Neutrophil (primary cell): Measurements from ENCODE around the genes RFX4, PWP1 and FOXN4.

DNA sequence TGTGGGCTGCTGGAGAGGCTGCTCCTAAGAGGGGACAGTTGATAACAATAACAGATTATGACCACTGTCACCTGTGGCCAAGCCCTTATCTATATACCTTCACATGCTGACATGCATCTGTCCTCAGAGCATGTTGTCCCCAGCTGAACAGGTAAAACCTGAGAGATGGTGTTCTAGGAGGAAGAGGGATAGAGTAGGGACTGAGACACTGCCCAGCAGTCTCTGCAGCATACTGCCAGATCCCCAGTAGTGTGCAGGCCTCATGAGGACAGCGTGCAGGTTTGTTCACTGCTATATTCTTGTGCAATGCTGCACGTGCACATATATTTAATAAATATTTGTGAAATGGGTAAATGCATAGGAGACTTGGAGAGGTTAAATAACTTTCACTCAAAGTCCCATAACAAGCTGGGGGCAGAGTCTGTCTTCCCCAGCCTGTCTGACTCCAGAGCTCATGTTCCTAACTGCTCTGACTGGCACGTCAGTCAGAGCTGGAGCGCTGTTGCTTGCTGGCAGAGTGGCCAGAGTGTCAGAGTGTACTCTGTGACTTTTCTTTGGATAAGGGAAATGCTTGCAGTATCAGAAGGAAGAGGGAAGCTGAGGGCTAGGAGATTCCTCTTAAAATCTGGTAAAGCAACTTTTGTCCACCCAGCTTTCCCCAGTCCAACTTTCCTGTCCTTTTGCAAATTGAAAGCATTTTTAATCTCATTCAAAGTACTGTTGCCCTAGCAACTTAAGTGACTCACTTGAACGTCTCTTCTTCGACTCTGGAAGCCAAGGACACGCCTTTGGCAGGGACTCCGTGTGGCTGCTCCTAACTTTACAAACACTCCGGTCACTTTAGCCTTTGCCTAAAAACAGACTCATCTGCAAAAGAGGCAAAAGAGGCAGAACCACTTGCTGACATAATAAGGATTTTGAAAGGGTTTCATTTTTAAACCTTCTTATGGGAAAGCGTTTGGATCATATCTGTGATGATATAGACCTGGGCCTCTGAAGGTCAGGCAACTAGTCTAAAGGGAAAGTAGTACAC is 14.9 kb upstream of the POLR3B start:
- PRO-cap, result no peak

GRCh38 chr12:106345588-106346277 is 11.8 kb upstream of the POLR3B start:
- PRO-cap, result no peak

DNA sequence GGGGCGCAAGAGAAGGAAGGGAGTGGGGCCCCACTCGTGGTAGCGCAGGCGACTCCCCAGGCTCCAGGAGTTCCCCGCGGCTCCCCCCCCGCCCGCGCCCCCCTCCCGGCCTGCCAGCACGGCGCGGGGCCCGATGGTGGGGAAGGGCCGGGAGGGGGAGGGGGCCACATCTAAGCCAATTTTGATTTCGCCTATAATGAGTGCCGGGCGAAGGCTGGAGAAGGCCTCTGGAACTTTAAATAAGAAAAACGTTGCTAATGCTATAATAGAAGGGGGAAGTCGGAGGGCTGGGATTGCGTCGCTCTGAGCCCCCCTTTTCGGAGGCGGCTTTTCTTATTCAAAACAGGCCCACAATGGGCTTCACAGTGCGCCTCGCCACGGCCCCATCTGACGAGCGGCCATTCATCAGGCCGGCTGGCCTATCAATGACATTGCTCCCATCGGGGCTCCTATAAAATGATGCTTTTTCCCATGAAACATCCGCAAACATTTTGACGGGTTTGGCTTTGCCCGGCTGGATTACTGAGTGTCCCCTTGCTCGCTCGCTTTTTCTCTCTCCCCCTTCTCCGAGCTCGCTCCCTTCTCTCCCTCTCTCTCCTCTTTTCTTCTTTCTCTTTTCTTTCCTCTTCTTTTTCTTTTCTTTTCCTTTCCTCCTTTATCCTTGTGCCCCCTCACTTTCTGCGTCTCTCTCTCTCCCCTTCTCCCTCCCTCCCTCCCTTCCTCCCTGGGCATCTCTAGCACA is at the start of gene RFX4:
Gene RFX4 (plus strand): TSS at position 483 of the 742 bp plus-strand sequence.
- PRO-cap, result no peak

DNA sequence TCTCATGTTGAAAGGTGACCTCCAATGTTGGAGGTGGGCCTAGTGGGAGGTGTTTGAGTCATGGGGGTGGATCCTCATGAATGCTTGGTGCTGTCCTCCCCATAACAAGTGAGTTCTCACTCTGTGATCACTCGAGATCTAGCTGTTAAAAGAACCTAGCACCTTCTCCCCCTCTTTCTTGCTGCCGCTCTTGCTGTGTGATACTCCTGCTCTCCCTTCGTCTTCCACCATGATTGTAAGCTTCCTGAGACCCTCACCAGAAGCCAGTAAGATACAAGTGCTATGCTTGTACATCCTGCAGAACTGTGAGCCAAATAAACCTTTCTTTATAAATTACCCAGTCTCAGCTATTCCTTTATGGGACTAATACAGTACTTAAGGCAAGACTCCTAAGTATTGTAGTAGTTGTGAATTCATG is 59.3 kb downstream of the RIC8B start:
- PRO-cap, result no peak

GRCh38 chr12:106956499-106956960 is 823 bp downstream of the TMEM263 start:
- PRO-cap, result no peak

- PRO-cap, result no peak
These were observed 1.7 kb downstream of the MTERF2 start for GRCh38 chr12:106985117-106985804.

DNA sequence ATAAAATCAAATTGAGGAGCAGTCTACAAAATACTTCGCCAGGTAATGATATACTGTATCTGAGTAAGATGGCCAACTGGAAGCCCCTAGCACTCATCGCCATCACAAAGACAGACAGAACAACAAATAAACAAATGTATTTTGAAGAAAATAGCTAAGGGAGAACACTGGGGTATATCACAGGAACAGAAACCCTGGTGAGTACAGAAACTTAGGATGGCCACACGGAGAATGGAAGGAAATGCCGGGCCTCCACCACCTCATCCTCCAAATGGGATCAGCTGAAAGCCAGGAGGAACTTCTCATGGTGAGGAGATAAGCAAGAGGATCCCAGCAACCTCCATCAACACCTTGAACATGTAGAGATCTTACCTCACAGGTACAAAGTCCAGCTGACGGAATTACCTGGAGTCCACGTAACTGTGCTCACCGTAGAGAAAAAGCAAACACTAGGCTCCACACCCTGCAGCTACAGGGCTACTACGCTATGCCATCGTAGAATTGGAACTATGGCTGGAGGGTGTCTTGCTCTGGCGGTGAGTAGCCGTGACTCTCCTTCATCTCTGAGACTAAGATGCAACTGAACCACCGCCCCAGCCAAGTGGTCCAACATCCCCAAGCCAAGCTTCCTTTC is 50.7 kb downstream of the CRY1 start:
- PRO-cap, result no peak

- PRO-cap, result no peak
These were observed 19.2 kb downstream of the CRY1 start for GRCh38 chr12:107074034-107074752.

GRCh38 chr12:107110016-107110488 is 16.7 kb upstream of the CRY1 start:
- PRO-cap, result no peak

GRCh38 chr12:107320070-107320801 is 2.0 kb downstream of the ABTB3 start:
- PRO-cap, result no peak

GRCh38 chr12:107685379-107686457 is at the start of gene PWP1:
PWP1 (plus strand) TSS chr12:107685799.
- PRO-cap, result bidirectional peak, plus-strand start at chr12:107685812, minus-strand start at chr12:107685702; unidirectional peak, plus-strand start at chr12:107686133

- PRO-cap, result no peak
These were observed 69.6 kb downstream of the ASCL4 start for GRCh38 chr12:107843655-107844897.

DNA sequence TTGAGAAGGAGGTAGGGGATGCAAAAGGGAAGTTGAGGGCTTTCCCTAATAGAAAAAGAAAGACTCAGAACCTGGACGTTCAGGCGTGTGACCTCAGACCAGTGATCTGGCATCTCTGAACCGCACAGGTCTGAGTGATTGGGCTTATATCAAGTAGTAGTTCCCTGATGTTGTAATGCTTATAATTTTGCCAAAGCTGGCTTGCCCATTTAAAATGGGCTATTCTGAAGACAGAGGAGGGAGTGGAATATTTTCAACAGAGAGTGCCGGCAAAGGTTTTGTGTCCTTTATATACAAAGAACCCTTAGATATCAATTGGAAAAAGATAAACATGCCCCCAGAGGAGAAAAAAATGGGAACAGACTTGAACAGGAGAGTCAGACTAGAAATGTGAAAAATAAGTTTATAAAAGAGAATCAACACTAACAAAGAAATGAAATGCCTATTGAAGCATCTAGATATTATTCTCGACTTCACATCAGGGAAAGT is 1.1 kb downstream of the CMKLR1 start:
- PRO-cap, result no peak

DNA sequence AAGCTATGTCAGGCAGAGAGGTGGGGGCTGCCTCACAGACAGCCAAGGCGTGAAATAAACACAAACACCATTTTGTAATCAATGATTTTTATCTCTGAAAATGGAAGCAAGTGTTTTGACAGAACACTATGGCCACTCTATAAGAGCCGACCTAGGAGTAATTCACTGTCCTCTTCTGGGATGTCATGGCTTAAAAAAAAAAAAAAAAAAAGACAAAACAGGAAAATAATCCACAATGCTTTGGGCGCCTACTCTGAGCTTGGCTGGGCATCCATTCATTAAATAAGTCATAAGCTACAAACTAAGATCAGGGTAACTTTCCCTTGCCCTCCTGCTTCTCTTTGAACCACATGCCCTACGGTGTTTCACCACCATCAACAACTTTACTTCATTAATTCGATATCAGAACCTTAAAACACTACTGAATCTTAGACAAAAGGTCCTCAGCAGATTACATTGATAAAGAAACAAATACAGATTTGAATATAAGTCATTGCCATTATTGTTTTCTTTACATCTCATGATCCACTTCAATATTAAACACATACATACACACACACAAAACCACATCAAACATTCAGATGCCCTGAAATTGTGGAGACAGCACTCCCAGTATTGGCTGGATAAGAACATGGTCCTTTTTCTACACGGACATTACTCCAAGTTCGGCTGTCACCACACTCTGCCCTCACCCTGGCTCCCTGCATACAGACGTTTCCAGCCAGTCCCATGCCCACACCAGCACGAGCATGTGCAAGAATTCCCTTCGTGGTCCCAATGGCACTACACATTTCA is 11.5 kb upstream of the SELPLG start:
- PRO-cap, result no peak

- PRO-cap, result no peak
These were observed 13.4 kb upstream of the SELPLG start for GRCh38 chr12:108646789-108647742.

DNA sequence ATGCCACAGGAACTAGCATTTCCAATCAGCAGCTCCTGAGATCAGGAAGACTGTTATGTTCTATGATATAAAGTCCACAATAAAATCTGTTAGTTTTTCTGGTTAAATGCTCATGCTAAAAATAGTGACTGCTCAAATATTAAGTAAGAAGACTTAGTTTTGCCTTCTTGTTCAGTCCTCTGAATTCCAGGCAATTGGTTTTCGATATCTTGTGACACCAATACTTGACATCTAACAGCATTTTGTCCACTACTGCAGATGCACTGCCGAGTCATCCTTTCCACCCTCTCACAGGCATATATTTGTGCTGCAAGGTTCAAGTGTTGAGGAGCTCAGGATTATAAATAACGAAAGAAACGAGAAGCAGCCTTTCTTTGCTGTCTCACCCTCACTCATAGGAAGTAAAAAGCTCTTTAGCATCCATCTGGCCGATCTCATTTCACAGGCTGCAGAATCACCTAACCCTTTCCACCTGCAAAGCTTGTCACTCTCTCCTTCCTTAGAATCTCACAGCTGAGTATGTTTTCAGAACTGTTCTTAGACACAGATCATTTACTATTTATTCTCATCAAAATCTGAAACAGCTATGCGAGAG is 31.9 kb downstream of the SSH1 start:
- PRO-cap, result no peak

DNA sequence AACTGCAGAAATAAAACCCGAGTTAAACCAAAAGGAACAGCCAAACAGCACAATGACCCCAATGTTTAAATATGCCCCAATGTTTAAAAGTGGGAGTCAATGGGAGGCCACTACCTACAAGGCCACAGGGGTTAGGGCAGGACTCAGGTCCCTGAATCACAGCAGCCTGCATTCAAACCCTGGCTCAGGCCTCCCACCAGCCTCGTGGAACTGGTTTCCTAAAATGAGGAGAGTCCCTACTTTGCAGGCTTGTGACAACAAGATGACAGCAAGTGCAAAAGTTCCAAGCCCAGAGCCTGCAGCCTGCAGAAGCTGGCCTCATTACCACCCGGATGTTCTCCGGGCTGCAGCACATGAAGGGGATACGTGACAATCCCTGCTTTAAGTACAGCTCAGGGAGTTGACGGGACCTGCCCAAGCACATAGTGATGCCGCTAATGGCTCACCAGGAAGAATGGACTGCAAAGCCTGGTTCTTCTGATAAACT is 15.1 kb downstream of the SSH1 start:
- PRO-cap, result no peak

DNA sequence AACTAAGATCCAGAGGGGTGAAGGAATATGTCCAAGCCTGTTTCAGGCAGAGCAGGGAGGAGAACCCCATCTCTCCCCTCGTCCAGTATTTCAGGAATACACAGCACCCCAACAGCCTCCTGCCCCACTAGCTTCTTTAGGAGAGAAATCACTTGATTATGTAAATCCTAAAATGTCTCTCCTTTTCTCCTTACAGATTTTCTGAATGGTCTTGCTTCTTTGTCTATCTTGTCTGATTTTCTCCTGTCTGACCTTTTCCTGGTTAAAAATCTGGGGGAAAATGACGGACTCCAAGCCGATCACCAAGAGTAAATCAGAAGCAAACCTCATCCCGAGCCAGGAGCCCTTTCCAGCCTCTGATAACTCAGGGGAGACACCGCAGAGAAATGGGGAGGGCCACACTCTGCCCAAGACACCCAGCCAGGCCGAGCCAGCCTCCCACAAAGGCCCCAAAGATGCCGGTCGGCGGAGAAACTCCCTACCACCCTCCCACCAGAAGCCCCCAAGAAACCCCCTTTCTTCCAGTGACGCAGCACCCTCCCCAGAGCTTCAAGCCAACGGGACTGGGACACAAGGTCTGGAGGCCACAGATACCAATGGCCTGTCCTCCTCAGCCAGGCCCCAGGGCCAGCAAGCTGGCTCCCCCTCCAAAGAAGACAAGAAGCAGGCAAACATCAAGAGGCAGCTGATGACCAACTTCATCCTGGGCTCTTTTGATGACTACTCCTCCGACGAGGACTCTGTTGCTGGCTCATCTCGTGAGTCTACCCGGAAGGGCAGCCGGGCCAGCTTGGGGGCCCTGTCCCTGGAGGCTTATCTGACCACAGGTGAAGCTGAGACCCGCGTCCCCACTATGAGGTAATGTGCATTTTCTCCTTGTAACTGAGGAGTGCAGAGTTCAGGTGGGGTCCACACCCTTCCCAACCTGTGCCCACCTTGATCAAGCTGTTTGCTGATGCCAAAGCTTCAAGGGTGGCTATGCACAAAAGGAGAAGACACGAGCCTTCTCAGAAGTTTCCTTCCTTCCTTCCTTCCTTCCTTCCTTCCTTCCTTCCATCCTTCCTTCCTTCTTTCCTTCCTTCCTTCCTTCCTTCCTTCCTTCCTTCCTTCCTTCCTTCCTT is 23.2 kb downstream of the ACACB start:
- PRO-cap, result no peak

DNA sequence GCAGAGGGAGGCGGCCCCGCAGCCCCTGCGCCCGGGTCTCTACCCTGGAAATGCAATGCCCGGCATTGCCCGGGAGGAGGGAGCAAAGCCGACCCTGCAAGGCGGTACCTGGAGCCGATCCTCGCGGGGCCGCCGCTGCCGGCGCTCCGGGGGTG is 196 bp downstream of the FOXN4 start:
- PRO-cap, result no peak

GRCh38 chr12:109309166-109310238 is at the start of gene FOXN4:
FOXN4 (minus strand) TSS chr12:109309284.
- PRO-cap, result no peak